MCF 10A (cell line): ENCODE measurements around the genes RNF123, UBA7, RBM6 and RBM5.

DNA sequence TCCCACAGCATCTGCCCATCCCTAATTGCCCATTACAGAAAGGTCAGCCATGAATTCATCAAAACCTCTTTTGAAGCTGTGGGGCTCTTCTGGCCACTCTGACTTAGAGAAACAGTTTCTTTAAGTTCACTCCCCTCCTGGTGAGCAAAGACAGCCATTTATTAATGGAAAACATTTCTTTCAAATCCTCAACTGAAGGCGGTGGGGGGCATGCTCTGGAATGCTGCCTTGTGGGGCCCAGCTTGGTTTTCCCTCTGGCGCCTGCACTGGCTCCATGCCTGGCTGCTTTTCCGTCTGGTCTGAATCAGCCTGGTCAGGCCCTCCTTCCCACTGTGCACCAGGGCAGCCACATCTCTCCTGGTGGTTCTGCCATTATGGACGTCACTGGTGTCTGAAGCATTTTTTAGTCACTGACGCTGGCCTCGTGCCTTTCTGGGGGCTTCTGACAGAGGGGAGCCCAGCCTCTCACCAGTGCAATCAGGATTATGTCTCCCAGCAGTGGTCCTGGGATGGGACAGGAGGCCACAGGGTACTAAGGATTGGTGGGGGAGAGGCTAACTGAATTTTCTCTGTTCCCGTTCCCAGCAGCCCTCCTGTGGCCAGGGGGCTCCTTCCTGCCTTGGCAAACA lies 57.7 kb upstream of the APEH start:
- PRO-cap = no peak
- RRBS = no CpG with 5 or more reads among the region's 7 CpGs

DNA sequence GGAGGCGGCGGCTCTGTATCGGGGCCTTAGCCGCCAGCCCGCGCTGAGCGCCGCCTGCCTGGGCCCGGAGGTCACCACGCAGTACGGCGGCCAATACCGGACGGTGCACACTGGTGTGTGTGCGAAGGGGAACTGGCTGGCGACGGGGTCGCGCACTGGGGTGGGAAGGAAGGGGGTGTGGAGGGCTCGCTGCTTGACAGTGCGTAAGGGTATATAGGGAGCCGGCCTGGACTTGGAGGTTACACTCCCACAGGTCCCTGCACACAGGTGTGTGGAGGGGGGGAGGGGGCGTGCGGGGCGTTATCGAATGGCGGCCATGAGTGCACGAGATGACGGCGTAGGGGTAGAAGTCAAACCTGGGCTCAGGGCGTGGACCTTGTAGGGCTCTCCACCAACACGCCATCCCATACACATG lies 365 bp downstream of the APEH start:
- PRO-cap = no peak
- RRBS = no CpG with 5 or more reads among the region's 32 CpGs

DNA sequence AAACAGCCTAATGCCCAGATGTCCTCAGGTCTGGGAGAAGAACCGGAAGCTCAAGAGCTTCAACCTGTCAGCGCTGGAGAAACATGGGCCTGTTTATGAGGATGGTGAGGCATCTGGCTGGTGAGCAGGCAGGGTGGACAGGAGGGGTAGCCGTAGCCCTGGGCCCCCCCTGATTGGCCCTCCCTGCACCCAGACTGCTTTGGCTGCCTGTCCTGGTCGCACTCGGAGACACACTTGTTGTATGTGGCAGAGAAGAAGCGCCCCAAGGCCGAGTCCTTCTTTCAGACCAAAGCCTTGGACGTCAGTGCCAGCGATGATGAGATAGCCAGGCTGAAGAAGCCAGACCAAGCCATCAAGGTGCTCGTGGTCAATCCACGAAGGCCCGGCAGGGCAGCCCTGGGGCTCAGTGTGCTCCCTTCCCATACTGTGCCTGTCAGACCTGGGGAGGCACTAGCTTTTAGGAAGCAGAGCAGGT lies 1.7 kb downstream of the APEH start:
- PRO-cap = no peak
- RRBS = no CpG with 5 or more reads among the region's 12 CpGs

DNA sequence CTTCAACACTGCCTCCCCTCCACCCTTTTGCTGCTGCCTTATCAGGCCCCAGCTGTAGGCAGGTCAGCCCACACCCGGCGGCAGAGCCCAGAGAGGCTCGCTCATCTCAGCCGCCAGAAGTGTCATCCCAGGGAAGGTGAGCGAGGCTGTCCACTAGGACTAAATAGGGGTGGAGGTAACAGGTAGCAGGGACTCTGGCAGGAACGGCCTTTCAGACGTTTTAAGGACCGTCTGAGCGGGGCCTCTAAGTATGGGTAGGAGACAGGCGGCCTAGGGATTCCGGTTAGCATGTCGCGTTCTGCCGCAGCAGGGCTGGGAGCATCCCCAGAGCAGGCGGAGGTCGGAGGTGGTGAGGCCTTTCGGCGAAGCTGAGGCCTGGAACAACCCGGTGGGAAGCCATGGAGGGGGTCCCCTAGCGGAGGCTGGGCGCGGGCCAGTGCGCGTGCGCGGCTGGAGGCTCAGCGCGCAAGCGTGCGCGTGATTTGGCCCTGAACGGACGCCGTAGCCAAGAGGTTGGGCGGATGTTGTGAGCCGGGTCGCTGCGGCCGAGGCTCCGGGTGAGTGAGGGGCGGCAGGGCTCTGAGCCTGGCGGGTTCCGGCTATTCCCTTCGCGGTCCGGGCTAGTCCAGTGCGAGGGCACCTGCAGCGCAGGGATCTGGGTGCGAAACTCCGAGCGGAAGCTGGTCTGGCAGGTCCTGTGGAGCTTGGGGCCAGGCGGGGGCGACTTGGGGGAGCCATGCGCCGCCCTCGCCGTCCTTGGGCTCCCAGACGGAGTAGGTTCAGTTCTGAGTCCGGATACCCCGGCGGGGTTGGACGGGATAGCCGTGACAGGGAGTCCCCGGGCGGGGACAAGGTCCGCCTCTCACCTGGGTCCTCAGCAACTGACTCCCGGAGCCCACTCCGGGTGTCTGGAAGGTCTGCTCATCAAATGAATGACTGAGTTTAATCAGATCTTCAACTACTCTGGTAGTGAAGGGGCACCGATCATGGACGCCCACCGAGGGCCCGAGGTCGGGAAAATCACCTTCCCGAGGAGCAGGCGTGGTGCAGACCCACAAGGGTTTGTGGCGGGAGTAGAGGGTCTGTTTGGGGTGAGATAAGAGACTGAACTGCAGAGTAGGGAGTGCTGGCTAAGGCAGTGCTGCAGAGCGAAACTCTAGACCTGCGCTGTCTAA lies at the start of gene RNF123:
Gene RNF123 (plus strand): TSS at position 508 of the 1,175 bp plus-strand sequence.
- PRO-cap = unidirectional peak, plus-strand start at position 69 of the sequence; bidirectional peak, plus-strand start at position 508 of the sequence, minus-strand start at position 438 of the sequence
- RRBS = under 1% methylated on average over 2 of the region's 78 CpGs

DNA sequence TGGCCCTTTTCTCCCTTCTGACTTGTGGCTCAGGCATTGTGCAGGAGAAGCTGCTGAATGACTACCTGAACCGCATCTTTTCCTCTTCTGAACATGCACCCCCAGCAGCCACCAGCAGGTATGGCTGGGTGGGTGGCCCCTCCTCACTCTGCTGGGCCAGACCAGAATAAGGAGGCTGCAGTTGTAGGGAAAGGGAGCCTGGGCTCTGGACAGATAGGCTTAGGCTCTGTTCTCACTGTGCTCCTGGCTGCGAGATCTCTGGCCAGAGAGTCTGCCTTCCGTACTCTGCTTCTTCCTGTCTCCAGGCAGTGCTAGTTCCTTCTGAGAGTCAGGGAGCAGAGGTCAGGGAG lies 2.0 kb downstream of the RNF123 start:
- PRO-cap = no peak
- RRBS = no CpG with 5 or more reads among the region's 3 CpGs

GRCh38 chr3:49803879-49804267 lies 812 bp downstream of the INKA1 start:
- PRO-cap = bidirectional peak, plus-strand start at chr3:49804000, minus-strand start at chr3:49803927
- RRBS = no CpG with 5 or more reads among the region's 11 CpGs

- PRO-cap = no peak
- RRBS = 100% methylated on average over 4 of the region's 11 CpGs
These were observed 3.0 kb downstream of the INKA1 start for GRCh38 chr3:49805868-49806676.

- PRO-cap = bidirectional peak, plus-strand start at chr3:49814089, minus-strand start at chr3:49813946
- RRBS = no CpG with 5 or more reads among the region's 11 CpGs
These were observed at the start of gene UBA7 for GRCh38 chr3:49813804-49814566. Gene UBA7, minus strand, starts transcription at chr3:49813953.

DNA sequence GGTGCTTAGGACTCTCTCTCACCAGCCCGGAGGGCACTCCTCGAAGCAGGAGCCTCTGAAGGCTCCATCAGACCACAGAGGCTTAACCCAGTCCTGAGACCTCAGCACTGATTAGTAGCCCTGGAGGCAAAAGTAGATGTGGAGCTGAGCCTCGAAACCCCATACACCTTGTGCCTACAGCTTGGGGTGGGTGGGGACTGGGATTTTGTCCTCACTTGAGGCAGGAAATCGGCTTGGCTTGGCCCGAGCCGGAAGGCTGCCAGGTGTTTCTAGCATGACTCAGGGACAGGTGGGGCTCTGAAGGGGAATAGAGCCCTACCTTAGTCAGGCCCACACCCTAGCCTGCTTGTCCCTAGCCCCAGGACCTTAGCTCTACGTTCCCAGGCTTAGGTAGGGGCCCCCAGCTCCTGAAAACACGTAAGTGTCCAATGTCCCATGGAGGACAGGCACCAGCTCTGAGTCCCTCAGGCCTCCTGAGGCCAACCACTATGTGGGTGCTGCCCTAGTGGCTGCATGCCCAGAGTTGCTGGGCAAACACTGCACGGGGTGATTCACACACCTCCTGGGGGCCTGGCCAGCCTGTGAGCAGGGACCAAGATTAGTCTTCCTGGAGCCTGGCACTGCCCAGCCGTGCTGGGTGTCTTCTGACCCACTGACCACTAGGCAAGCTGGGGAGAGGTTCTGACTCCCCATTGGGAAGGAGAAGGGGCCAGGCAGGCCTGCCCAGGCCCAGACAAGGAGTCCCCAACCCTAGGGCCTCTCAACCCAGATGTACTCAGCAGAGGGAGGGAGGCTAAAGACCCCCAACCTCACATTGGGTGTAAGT lies 3.0 kb downstream of the MST1R start:
- PRO-cap = bidirectional peak, plus-strand start at position 601 of the sequence, minus-strand start at position 475 of the sequence
- RRBS = no CpG with 5 or more reads among the region's 10 CpGs

DNA sequence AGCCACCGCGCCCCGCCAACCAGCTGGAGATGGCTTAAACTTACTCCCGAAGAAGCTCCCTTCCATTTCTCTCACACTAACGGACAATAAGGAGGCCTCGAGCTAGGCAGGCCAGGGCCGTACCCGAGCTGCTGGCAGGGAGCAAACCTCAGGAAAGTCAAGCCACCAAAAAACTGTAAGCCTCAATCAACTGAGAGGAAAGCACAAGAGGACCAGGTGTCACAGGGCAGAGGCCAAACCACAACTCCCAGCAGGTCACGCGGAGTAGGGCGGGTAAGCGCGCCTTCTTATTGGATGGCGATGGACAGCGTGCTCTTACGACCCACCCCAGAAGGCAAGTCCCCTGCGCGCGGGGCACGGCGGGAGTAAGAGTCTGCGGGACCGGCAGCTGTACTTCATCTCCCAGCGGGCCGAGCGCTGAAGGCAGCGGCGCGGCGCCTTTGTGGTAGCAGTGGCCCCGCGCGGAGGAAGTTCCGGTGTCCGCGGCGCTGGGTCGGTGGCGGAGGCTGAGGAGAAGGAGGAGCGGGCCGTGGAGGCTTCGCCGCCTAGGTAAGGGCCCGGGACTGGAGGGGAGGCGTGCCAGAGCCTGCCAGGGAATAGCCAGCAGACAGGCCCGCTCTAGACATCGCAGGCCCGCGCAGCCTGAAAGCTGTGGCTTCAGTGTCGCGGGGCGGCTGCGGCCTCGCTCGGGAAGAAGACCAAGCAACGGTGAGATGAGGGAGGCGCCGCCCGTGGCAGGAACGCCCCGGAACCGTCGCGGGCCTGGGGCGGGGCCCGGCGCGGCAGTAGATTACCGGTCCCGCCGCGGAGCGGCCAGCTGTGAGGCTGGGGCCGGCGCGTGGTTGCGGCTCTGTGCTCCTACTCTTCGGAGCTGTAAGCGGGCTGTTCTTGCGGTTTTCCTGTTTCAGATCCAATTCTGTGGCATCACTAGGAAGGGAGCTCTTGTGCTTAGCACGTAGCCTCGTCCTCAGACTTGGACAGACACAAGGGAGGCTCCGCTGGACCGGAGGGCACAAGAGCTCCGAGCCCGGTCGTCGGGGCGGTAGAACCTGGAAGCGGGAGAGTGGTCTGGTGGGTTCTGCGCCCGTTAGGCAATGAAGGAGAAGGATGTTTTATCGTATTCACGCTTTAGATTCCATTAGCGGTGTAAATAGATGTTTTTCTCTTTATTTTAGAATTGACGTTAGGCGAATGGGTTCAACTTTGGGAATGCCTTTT lies at the start of gene RBM6:
Gene RBM6 (plus strand): TSS at position 474 of the 1,218 bp plus-strand sequence.
- PRO-cap = bidirectional peak, plus-strand start at position 337 of the sequence, minus-strand start at position 242 of the sequence; bidirectional peak, plus-strand start at position 816 of the sequence, minus-strand start at position 697 of the sequence
- RRBS = 1% methylated on average over 23 of the region's 97 CpGs

- PRO-cap = no peak
- RRBS = no CpG with 5 or more reads among the region's 11 CpGs
These were observed 72.9 kb downstream of the RBM6 start for GRCh38 chr3:50012791-50013354.

- PRO-cap = no peak
These were observed 59.8 kb upstream of the RBM5 start for GRCh38 chr3:50028801-50029352.

DNA sequence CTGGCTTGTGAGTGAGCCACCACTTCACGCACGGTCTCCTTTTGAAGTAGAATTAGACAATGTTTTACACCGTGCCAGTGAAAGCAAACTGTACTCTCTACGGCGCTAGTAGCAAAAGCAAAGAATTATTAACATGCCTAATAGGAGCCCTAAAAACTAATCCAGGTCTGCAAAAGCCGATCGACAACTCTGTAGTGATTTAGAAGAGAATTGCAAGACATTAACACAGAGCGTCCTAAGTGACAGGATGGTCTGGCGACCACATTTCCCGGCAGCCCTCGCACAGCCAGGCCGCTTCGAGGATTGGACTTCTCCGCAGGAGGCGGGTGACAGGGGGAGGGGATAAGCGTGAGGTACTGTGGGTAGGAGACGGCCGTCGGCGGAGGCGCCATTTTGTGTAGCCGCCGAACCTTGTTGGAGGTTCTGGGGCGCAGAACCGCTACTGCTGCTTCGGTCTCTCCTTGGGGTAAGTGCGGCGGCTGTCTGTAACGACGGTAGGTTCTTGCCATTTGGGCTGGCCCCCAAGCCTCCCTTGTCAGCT lies at the start of gene RBM5:
Gene RBM5 (plus strand): TSS at position 356 of the 541 bp plus-strand sequence.
- PRO-cap = bidirectional peak, plus-strand start at position 356 of the sequence, minus-strand start at position 280 of the sequence
- RRBS = no CpG with 5 or more reads among the region's 30 CpGs

DNA sequence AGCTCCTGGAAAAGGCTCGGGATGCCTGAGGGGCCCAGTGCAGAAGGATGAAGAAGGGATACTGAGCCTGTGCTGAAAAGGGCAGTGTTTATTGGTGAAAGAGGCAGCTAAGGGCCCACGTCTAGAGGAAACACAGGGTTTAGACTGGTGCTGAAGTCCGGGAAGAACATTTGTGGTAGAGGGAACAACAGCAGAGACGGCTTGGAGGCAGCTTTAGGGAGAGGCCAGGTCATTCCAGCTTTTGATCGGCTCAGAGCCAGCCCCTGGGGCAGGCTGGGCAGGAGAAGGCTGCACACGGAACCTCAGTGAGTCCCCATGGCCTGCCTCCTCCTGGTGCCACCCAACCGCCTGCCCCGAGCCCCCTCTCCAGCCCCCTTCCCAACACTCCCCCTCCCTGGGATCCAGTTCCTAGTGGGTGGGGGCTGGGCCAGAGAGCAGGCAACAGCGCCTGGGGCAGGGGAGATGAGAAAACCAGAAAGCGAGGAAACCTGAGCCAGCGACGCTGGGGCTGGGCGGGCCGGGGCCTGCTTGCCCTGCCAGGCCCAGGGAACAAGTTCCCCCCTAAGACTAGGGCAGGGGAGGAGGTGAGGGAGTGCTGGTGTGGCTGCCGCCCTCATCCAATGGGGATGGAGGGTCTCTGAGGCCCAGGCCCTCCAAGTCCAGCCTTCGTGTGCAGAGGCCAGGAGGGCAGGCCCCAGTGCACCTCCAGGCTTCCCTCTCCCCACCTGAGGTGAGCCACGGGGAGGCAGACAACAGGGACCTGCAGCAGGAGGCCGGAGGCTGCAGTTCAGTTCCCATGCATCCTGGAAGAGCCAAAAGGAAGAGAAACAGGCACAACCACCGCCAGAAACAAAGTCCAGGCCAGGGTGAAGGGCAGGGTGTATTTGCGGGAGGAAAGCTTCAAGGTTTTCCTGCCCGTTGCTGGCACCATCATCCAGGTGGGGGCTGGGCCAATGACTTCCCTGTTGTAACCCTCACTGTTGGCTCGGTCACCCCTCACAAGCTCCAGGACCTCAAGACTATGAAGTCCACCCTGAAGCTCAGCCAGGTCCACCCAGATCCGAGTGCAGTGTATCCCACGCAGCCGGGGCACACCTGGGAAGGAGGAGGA lies 4.1 kb upstream of the SEMA3F start:
- PRO-cap = bidirectional peak, plus-strand start at position 253 of the sequence, minus-strand start at position 158 of the sequence
- RRBS = no CpG with 5 or more reads among the region's 25 CpGs

GRCh38 chr3:50153890-50154243 lies 1.3 kb upstream of the SEMA3F start:
- PRO-cap = no peak
- RRBS = no CpG with 5 or more reads among the region's 3 CpGs

DNA sequence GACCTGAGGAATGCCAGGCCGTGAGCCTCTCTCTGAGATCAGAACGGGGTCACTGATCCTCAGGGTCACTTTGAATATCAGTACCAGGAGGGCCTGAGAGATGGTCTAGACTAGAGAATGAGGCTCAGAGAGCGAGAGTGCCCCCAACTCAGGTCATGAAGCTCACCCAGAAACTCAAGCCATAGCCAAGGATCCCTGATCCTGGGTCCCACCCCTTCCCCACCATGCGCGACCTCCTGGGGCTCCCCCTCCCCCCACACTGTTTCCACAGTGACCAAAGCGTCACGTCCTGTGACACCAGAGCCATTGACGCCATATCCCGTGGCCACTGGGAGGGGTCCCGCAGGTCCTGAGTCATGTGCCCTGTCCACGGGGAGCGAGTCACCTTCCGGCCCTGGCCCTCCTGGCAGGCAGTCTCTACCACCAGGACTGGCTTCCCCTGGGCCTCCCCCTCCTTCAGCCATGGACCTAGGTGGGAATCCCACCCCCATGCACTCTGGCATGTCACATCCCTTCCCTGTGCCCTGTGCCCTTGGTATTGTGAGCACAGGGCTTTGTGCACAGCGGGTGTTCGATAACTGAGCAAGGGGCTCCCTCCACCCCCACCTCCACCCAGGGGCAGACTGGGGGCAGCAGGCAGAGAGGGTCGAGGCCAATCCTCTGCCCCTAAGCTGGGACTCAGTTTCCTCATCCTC lies 15.6 kb downstream of the SEMA3F start:
- PRO-cap = bidirectional peak, plus-strand start at position 384 of the sequence, minus-strand start at position 261 of the sequence
- RRBS = no CpG with 5 or more reads among the region's 16 CpGs

DNA sequence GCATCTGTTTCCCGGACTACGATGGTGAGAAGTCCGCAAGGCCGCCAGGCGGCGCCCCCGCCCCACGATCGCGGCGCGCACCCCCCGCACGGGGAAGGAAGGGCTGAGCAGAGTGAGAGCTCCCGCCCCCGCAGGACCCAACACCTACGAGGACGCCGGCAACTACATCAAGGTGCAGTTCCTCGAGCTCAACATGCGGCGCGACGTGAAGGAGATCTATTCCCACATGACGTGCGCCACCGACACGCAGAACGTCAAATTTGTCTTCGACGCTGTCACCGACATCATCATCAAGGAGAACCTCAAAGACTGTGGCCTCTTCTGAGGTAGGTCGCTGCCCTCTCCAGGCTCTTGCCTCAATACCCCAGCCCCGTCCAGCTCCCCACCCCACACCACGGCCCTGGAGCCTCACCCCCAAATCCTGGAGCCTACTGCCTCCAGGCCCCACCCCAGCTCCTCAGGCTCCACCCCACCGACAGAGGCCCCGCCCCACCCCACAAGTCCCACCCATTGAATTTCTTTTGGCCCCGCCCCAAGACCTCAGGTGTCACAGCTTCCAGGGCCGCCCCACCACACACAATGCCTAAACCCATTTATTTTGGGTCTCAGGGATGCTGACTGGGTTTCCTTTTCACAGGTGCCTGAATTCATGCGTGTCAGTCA lies 3.4 kb downstream of the GNAT1 start:
- PRO-cap = no peak
- RRBS = no CpG with 5 or more reads among the region's 40 CpGs

GRCh38 chr3:50319731-50320592 lies 2.6 kb downstream of the HYAL2 start:
- PRO-cap = no peak
- RRBS = 91% methylated on average over 2 of the region's 34 CpGs

DNA sequence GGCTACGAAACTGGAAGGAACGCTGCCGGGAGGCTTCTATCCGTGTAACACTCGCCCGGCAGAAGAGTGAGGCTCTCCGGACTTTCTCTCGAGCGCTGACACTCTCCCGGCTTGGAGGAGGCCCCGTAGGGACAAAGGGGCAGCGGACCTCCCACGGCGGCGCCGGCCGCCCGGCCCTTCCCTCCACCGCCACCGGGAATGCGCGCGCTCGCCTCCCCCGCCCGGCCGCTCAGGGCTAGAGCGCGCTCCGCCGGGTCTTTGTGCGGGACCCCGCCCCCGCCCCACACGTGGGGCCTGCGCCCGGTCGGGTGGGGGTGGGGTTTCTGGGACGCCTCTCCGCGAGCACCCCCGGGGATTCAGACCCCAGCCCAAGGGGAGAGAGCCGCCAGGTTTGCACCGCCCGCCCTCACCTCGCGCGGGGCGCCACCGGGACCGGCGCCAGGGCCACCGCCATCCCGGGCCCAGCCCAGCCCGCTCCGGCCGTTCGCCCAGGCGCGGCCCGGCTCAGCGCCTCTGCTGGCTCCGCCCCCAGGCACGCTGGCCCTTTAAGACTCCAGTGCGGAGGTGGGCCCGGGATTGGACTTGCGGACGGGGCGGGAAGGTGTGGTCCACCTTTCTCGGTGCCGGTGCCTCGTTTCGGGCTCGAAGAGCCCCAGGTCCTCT lies 1.5 kb downstream of the HYAL2 start:
- PRO-cap = bidirectional peak, plus-strand start at position 286 of the sequence, minus-strand start at position 231 of the sequence; bidirectional peak, plus-strand start at position 576 of the sequence, minus-strand start at position 518 of the sequence
- RRBS = under 1% methylated on average over 40 of the region's 74 CpGs

GRCh38 chr3:50336426-50336913 lies 4.2 kb downstream of the RASSF1 start:
- PRO-cap = bidirectional peak, plus-strand start at chr3:50336880, minus-strand start at chr3:50336623
- RRBS = 2% methylated on average over 1 of the region's 9 CpGs